Measurements from ENCODE around the gene PRRG1.

GRCh38 chrX:30719993-30720755 lies 67.0 kb downstream of the GK start:
- RAMPAGE, long total RNA, result no peak
- RRBS, result no CpG with 5 or more reads among the region's 4 CpGs

DNA sequence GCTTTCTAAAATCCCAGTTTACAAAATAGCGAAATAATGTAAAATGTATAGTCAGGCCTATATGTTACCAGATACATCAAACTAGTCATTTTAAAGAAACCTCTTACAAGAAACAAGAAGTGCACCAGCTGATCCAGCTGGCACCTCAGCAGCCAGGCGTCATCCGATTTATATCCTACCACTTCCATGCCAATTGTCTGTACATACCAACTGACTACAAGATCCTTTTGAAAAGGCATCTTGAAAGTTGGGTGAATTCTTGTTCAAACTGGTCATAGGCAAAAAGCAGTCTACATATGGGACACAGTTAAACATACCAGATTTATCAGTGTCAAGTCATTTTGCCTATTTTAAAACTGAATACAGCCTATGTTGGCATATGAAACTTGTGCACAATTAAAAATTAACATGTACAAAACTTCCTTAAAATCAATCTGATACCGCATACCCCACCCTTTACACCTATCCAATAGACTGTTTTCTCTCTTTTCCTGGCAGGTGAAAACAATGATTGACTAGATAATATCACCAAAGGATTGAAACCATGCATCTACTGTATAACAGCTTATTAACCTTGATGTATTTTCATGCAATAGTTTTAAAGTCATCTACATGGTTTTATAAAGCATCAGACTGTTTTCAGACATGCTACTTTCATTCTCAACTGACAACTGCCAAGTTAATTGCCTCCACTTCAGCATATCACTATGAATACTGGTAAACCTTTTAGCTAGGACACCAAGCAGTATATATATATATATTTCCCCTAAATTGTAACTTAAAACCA lies 60.2 kb downstream of the TAB3 start:
- RAMPAGE, long total RNA, result no peak
- RRBS, result no CpG with 5 or more reads among the region's 4 CpGs

DNA sequence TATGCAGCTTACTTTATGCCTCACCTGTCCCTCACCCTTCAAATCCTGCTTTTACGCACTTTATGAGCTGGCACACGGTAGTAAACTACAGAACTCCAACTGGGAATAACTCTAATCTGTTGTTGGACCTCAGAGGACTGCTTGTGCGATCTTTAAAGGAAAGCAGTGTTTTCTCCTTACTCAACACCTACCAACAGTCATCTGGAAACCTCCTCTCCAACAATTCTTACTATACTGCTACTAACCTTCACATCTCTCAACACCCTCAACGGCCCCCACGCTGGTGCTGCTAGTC lies 673 bp downstream of the TAB3 start:
- RAMPAGE, long total RNA, result no peak
- RRBS, result no CpG with 5 or more reads among the region's 5 CpGs

- RAMPAGE, long total RNA, result no peak
- RRBS, result no CpG with 5 or more reads among the region's 2 CpGs
These were observed 266.0 kb upstream of the FTHL17 start for GRCh38 chrX:31337902-31338139.

GRCh38 chrX:31932283-31932734 lies 860.5 kb upstream of the FTHL17 start:
- RAMPAGE, long total RNA, result no peak
- RRBS, result no CpG with 5 or more reads among the region's 12 CpGs

GRCh38 chrX:31993644-31994029 lies 921.8 kb upstream of the FTHL17 start:
- RAMPAGE, long total RNA, result no peak
- RRBS, result no CpG with 5 or more reads among the region's 4 CpGs

GRCh38 chrX:32177430-32177820 lies 1033.9 kb downstream of the DMD start:
- RAMPAGE, long total RNA, result no peak
- RRBS, result no CpG with 5 or more reads among the region's 2 CpGs

DNA sequence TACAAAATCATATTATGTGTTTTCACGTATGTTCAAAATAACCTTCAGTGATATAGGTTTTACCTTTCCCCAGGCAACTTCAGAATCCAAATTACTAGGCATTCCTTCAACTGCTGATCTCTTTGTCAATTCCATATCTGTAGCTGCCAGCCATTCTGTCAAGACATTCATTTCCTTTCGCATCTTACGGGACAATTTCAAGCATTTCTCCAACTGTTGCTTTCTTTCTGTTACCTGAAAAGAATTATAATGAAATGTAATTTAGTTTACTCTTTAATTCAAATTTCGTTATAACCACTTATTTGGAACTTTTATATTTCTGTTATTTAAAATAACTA lies 830.9 kb downstream of the DMD start:
- RAMPAGE, long total RNA, result no peak
- RRBS, result no CpG with 5 or more reads among the region's 4 CpGs

DNA sequence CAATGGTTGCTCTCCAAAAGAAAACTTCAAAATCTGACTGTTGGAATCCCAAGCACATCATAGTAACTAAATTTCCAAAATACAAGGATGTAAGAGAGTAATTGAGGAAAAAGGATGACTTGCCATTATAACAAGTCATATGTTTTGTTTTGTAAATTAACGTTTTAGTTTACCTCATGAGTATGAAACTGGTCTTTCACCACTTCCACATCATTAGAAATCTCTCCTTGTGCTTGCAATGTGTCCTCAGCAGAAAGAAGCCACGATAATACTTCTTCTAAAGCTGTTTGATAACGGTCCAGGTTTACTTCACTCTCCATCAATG lies 566.6 kb downstream of the DMD start:
- RAMPAGE, long total RNA, result no peak
- RRBS, result no CpG with 5 or more reads among the region's 3 CpGs

GRCh38 chrX:33041261-33041645 lies 170.1 kb downstream of the DMD start:
- RAMPAGE, long total RNA, result no peak
- RRBS, result 95% methylated on average over 5 of the region's 25 CpGs

DNA sequence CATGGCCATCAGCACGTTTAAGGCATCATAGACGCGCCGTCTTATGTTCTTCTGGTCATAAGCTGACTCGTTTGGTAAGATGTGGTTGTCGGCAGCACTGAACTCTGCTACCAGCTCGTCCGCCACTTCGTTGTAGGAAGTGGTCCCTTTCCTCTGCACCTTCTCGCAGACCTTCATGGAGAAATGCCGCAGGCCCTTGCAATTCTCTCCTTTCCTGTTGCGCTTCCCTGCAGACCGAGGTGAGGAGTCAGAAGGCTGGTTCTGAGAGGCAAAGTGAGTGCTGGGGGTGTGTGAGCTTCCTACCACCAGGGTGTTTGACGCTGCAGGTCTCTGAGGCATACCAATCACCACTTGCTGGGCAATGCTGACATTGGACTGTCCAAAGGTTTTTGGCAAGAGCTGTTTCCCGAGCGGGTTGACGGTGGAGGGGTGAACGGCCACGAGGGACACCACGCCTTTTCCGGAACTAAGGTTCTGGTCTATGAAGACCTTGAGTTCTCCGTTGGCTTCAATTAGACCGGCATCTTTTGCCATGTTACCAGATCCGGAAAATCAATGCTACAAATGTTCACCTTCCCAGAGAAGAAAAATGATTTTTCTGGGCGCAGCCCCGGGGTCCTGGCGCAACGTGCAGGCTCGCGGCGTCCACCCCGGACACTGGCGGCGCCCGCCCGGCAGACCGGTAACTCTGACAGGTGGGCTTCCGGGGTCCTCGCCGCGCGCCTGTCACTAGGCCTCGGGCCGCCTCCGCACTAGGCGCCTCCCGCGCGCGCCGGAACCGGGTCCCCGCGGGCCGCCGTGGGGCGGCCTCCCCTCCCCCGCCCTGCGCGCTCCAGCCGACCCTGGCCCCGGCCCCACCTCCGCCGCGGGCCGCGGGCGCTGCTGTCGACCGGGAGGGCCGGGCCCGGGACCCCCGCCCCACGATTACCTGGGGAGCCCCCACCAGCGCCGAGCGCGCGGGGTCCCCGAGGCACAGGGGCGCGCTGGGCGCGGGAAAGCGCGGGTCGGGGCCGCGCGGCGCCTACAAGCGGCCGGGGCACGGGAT lies 45.0 kb upstream of the FAM47C start:
- RAMPAGE, long total RNA, result no peak
- RRBS, result 2% methylated on average over 21 of the region's 94 CpGs

GRCh38 chrX:37348917-37349510 lies at the start of gene PRRG1:
TSS of gene PRRG1 (plus strand) at chrX:37349364.
- RAMPAGE, long total RNA, result start-site peak on the plus strand at chrX:37349274-37349371, 160 and 586 reads in 2 replicates
- RRBS, result no CpG with 5 or more reads among the region's 46 CpGs

- RAMPAGE, long total RNA, result no peak
- RRBS, result 2% methylated on average over 5 of the region's 43 CpGs
These were observed 598 bp downstream of the PRRG1 start for GRCh38 chrX:37349511-37350413.

- RAMPAGE, long total RNA, result no peak
- RRBS, result no CpG with 5 or more reads among the region's 1 CpG
These were observed 13.6 kb downstream of the DYNLT3 start for GRCh38 chrX:37833822-37834162.

DNA sequence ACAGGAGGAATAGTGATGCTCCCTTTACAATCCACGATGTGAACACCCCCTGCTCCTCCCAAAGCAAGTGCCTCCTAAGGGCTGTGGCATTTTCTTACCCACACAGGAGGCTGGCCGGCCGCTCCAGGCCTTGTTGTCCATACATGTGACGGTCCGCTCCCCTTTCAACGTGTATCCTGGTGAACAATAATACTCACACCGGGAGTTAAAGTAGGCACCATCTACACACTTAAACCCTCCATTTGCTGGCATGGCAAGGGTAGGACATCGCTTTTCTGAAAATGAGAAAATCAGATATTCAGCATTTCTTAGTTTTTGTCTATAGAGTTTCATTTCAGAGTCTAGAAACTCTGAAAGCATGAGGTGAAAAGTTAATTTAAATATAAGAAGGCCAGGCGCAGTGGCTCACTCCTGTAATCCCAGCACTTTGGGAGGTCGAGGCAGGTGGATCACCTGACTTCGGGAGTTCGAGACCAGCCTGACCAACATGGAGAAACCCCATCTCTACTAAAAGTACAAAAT lies 48.8 kb downstream of the SRPX start:
- RAMPAGE, long total RNA, result no peak
- RRBS, result no CpG with 5 or more reads among the region's 12 CpGs

- RAMPAGE, long total RNA, result no peak
- RRBS, result no CpG with 5 or more reads among the region's 14 CpGs
These were observed 721 bp downstream of the SRPX start for GRCh38 chrX:38219928-38220371.

GRCh38 chrX:38347235-38347598 lies 5.2 kb upstream of the OTC start:
- RAMPAGE, long total RNA, result no peak
- RRBS, result no CpG with 5 or more reads among the region's 2 CpGs

DNA sequence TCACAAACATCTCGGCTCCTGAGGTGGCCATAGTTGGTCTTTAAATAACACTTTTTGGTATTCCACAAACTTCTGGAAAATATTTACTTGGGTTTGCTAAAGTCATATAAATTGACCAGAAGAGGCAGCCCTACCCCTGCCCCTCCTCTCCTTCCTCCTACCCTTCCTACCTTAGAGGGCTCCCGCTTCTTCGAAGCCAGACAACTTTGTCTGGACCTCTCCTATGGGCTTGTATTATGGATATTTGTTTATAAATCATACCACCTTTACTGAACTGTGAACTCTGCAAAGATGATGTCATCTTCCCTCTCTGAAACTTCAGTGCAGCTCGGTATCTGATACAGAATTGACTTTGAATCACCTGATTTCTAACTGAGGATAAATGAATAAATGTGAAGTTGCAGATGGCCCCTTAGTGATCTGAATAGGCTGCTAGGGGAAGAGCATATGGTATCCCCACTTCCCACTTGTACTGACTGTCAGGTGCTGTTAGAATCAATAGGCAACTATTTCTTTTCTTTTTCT lies 1.1 kb upstream of the OTC start:
- RAMPAGE, long total RNA, result no peak
- RRBS, result no CpG with 5 or more reads among the region's 4 CpGs

DNA sequence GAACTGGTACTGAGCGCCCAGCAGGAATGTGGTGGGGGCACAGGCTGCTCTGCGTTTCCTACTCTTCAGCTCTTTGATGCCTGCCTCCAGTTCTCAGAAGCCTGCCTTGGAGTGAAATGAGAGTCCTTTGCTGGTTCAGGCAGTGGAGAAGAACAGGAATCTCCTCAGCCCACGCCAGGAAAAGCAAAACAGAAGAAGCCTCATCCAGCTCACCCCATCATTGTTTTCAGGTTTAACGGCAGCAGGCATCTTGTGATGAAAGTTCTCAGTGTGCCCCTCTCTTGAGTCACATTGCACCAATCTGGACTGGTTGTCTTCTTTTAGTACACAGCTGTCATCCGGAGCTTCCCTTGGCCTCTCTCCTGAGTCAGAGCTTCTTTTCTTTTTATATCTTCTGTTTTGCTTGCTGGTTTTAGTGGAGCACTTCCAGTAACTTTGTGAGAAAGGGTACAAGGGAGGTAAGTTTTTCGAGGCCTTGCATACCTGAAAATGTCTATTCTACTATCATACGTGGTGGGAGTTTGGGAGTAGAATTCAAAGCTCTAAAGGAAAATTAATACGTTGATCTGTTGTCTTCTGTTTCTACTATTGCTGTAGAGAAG lies 51.0 kb downstream of the TSPAN7 start:
- RAMPAGE, long total RNA, result no peak
- RRBS, result no CpG with 5 or more reads among the region's 8 CpGs

- RAMPAGE, long total RNA, result no peak
- RRBS, result no CpG with 5 or more reads among the region's 2 CpGs
These were observed 1.9 kb downstream of the MID1IP1 start for GRCh38 chrX:38803229-38803496.

Measured in epithelial cell of proximal tubule (primary cell).